Measurements from ENCODE around the genes PIGH and RDH11.

DNA sequence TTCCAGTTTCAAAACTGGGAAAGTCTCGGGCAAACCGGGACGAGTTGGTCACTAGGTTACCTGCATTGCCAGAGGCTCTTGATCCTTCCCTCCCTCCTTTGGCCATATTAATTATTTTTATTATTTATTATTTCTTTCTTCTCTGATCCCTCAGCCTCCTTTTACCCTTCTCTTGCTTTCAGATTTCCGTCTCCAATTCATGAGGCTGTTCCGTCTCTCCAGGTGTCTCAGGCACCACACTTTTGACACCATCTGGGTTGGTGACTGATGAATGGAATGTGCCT, 523.7 kb upstream of the CCDC196 start:
- PRO-cap = no peak
- RRBS = no CpG with 5 or more reads among the region's 5 CpGs

- PRO-cap = no peak
- RRBS = 4% methylated on average over 32 of the region's 78 CpGs
Measured at GRCh38 chr14:66508663-66509879, 1.1 kb downstream of the GPHN start.

DNA sequence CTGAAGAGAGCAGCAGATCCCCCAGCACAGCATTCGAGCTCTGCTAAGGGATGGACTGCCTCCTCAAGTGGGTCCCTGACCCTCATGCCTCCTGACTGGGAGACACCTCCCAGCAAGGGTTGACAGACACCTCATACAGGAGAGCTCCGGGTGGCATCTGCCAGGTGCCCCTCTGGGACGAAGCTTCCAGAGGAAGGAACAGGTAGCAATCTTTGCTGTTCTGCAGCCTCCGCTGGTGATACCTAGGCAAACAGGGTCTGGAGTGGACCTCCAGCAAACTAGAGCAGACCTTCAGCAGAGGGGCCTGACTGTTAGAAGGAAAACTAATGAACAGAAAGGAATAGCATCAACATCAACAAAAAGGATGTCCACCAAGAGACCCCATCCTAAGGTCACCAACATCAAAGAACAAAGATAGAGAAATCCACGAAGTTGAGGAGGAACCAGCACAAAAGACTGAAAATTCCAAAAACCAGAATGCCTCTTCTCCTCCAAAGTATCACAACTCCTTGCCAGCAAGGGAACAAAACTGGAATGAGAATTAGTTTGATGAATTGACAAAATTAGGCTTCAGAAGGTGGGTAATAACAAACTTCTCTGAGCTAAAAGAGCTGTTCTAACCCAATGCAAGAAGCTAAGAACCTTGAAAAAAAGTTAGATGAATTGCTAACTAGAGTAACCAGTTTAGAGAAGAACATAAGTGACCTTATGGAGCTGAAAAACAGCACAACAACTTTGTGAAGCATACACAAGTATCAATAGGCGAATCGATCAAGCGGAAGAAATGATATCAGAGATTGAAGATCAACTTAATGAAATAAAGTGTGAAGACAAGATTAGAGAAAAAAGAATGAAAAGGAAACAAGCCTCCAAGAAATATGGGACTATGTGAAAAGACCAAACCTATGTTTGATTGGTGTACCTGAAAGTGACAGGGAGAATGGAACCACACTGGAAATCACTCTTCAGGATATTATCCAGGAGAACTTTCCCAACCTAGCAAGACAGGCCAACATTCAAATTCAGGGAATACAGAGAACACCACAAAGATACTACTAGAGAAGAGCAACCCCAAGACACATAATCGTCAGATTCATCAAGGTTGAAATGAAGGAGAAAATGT, 80.3 kb downstream of the GPHN start:
- PRO-cap = no peak
- RRBS = no CpG with 5 or more reads among the region's 9 CpGs

- PRO-cap = no peak
- RRBS = no CpG with 5 or more reads among the region's 4 CpGs
Measured at GRCh38 chr14:66662707-66663363, 154.9 kb downstream of the GPHN start.

DNA sequence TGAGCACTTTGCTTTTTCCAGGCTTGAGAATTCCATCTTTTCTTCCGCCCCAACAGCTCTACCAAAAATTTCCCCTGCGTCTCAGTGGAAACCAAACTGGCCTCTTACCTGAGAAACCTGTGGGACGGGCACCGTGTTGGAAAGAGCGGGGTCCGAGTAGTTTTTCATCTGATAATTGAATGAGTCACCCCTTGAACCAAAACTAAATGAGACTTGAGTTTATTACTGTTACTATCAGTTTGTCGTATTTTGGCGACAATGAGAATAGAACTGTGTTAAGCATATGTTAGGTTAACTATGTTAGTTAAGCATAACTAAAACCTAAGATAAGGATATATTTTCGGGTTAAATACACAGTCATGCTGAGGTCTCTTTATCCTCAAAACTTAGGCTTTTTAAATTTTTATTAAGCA, 689 bp downstream of the EIF2S1 start:
- PRO-cap = no peak
- RRBS = no CpG with 5 or more reads among the region's 9 CpGs

GRCh38 chr14:67416074-67416767, 4.3 kb upstream of the PLEK2 start:
- PRO-cap = no peak
- RRBS = no CpG with 5 or more reads among the region's 11 CpGs

GRCh38 chr14:67441552-67442159, 29.7 kb upstream of the PLEK2 start:
- PRO-cap = no peak
- RRBS = no CpG with 5 or more reads among the region's 9 CpGs

DNA sequence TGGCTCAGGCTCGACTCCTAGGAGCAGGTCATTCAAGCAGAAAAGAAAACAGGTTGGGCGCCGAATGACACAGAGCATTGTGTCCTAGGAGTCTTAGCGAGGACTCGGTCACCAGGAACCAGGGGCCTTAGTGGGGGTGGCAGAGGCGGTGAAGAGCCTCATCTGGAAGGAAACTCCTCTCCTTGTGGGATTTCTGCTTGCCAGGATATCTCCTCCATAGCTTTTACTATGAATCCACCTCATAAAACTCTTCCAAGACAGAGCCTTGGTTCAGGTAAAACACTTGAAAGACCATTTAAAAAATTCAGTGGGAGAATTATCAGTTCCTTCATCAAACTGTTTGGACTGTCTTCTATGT, 699 bp downstream of the PLEKHH1 start:
- PRO-cap = no peak
- RRBS = no CpG with 5 or more reads among the region's 6 CpGs

DNA sequence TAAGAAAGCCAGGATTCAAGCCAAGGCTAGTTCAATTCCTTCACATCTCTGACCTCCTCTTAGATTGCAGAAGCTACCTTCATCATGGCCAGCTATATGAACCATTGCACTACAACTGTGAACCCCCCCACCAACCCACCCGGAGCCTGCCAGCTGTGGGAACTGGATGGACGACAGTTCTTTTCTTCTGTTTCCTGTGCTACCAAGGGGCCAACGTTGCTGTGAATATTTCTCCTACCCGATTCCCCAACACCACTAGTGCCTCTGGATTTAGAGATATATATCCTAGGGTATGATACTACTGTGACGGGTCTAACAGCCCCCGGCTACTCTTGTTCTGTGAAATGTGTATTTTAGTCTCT, 13.1 kb downstream of the PIGH start:
- PRO-cap = no peak
- RRBS = no CpG with 5 or more reads among the region's 6 CpGs

DNA sequence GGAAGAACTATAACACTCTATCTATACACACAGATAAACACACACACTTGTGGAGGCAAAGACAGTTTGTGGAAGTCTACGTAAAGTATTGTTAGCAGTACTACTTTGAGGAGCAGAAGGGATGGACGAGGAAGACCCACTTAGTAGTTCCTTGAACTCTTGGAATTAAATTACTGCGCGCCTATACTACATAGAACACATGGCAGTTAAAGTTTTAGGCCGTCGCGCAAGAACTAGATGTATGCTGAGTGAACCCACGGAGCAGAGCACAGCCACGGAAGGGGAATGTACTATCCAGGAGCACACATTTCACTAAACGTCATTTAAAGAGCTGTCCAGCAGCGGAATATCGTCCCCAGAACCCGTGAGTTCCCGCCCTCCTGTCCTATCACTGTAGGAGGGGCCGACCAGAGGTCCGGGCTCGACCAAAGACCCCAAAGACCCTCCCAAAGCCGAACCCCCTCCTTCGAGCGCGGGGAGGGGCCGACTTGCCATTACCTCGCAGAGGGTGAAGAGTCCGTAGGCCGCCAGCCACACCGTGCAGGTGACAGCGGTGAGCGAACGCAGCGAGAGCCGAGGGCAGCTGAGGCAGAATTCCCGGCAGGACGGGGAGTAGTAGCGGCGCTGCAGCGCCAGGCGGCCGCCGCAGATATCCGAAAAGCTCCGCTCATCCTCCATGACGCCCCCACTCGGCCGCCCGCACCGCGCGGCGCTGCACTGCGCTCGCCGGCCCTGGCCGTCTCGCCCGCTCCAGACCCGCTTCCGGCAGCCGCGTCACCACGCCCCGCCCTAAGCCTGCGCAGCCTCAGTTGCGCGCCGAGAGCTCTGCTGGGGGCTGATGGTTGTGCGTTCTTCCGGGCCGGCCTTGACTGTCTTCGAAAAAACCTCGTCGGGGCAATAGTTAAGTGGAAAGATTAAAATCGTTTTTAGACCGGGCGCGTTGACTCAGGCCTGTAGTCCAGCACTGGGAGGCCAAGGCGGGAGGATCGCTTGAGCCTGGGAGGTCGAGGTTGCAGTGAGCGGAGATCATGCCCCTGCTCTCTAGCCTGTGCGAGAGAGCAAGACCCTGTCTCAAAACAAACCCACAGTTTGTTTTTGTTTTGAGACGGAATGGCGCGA, at the start of gene PIGH:
Gene PIGH (minus strand): TSS at position 743 of the 1,119 bp plus-strand sequence.
- PRO-cap = bidirectional peak, plus-strand start at position 494 of the sequence, minus-strand start at position 588 of the sequence; bidirectional peak, plus-strand start at position 808 of the sequence, minus-strand start at position 736 of the sequence
- RRBS = 2% methylated on average over 17 of the region's 83 CpGs

DNA sequence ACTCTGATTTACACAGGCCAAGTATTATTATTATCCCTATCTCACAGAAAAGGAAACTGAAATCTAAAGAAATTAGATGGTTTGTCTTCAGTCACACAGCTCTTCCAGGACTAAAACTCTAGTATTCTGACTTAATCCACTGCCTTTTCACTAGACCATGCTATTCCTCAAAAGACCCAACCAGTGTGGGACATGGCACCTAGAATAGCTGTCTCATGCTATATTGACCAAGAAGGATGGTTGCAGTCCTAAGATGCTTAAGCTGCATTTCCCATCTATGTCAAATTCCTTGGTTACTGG, 24.5 kb downstream of the ARG2 start:
- PRO-cap = no peak

DNA sequence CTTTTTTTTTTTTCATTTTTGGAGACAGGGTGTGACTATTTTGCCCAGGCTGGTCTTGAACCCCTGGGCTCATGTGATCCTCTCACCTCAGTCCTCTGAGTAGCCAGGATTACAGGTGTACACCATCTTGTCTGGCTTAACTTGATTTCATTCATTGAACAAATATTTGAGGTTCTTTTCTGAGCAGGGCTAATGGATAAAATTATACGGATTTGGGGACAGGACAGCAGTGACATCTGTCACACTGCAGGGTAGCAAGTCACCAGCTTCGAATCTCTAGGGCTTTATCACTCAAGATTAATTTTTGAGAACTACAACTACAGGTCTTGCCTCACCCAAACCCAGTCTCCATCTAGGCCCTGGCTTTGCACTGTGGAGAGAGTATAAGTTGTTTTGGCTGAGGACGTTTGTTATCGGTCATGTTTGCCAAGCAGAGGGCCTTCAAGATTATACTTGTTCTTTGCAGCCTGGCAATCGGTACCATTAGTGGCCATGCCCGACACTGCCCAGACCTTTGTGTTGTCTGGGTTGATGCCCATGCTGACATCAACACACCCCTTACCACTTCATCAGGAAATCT, 25.5 kb downstream of the ARG2 start:
- PRO-cap = no peak
- RRBS = no CpG with 5 or more reads among the region's 6 CpGs

- PRO-cap = bidirectional peak, plus-strand start at chr14:67695823, minus-strand start at chr14:67695759
- RRBS = 3% methylated on average over 7 of the region's 31 CpGs
Measured at GRCh38 chr14:67695250-67696191, at the start of gene RDH11. Gene RDH11 (minus strand): TSS chr14:67695764.

- PRO-cap = no peak
- RRBS = no CpG with 5 or more reads among the region's 3 CpGs
Measured at GRCh38 chr14:68124919-68125660, 305.5 kb downstream of the RAD51B start.

DNA sequence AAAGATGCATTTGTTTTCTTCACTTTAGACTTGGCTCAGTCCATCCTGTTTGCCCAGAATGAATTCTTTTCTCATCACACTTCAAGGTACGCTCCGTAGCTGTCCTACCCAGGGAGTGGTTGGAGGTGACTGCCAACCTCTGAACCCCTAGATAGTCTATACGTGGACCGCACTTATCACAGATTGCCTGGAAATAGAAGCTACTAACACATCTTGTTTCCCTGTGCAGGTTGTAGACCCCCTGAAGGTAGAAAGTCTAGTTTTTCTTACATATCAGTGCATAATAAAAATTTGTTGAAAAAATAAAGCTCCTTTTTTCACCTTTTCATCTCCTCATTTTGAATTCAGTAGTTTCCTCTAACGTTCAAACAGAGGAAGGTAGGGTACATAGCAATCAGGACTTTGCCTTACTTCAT, 422.6 kb downstream of the RAD51B start:
- PRO-cap = no peak
- RRBS = no CpG with 5 or more reads among the region's 5 CpGs

DNA sequence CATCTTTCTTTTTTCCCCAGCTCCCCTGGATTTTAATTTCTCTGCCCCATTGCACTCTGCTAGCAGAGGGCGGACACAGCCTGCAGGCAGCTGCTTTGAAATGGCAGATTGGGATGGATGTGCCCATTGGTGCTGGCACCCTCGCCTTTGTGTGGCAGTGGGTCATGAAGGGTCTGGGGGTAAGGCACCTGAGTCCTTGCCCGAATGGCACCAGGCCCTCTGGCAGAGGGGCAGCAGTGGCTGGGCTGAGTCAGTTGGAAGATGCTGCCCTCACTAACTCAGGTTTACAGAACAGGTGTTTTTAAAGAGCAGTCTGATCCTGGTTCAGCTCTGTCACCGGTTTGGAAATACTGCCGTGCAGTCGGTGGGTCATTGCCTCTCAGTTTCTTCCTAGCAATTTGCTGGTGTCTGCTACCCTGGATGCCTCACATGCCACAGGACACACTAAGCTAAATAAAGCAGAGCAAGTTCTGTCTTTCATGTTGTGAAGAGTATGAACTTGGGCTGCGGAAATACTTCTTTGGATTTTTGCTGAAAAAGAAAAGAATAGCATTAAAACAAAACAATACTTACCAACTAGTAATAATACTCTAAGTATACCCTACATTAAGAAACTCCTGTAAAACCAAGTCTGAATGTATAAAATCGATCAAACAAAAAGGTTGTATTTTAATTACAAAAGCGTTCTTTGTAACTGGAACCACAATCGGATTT, 429.4 kb downstream of the RAD51B start:
- PRO-cap = no peak
- RRBS = no CpG with 5 or more reads among the region's 10 CpGs

DNA sequence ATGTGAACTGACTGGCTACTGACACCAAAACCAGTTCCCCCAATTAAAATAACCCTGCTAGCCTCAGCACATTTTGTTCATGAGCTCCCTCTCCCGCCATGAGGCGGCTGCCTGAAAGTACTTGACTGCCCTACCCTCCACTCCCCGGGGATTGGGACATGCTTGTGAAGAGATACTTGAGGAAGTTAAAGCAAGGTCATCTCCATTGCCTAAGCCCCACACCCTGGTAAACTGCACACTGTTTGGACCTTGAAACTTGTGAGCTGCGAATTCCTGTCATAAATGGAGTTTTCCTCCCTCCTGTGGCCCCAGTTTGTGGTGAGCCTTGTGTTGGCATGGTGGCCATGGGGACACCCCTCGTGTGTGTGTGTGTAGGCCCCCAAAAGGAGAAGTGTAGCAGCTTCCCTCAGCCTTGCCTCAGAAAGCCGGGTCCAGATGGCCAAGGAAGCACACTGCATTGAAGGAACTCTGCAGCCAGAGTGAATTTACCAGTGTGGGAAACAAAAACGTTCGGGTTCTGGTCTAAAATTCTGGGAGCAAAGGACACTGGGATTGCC, 395.5 kb downstream of the ZFP36L1 start:
- PRO-cap = no peak
- RRBS = no CpG with 5 or more reads among the region's 8 CpGs

DNA sequence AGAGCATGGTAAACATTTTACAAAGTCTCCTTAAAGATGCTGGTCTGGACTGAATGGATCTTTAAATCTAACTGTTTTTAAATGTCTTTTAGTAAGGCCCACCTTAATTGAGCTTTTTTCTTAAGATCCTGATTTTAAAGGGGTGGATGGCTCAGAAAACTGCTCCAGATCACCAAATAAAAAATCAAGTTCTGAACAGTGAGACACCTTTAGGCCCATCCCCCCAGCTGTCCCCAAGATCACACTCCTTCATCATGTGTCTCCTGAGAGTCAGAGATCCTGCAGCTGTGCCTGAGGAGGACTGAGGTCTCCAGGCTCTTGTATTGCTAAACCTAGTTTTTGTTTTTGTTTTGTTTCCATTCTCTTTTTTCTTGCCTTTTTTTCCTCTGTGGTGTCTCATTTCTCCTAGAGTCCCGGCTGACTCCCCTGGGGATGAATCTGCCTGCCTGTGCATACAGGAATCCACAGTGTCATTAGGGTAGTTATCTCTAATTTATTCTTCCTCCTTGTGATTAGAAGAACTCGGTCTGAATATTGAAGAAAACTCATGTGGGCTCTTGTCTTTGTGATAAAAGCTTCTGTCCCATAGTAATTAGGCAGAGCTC, 343.4 kb downstream of the ZFP36L1 start:
- PRO-cap = no peak
- RRBS = no CpG with 5 or more reads among the region's 2 CpGs

GRCh38 chr14:68466324-68467107, 326.4 kb downstream of the ZFP36L1 start:
- PRO-cap = no peak
- RRBS = no CpG with 5 or more reads among the region's 4 CpGs

DNA sequence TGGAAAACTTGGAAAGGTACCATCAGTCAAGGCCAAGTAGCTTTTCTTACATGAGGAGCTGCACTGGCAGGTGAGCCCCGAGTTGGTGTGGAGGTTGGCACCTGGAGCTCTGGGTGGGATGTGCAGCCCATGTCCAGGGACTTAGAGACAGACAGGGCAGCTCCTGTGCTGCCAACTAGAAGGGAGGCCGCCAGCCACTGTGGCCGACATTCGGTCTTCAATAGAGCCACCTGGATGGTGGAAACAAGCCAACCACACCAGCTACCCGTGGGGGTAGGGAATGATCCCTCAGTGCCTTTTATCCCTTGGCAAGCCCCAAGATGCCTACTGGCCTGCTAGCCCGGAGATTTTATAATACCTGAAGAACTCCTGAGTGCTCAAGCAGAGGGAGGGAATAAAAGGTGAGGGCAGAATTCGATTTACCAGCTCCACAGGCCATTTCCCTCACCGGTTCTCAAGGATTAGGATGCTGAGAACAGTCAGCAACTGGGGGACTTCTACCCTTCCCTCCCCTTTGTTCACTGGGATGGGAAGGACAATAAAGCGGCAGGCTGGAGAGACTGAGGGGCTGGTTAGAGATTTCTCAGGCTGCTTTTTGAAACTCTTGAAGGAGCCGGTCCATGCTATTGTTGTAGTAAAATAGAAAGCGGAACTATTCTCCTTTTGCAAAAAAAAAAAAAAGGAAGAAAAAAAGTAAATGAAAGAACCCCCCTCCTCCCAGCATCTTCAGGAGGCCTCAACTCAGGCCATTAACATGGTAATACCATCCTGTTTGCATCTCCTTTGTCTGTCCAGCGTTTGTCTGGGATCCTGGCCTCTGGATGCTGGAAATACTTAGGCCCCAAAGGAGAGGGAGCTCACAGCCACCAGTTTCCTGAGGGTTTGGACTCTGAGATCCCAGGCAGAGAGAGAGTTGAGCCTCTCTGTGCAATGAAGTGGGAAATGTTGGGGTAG, 321.6 kb downstream of the ZFP36L1 start:
- PRO-cap = no peak
- RRBS = 94% methylated on average over 3 of the region's 12 CpGs

Data from Caco-2 (cell line).